Trachea (tissue), 1 donor: ENCODE results near the genes MTMR12, RAI14 and IL7R.

GRCh38 chr5:32173780-32174024, 417 bp downstream of the GOLPH3 start:
- PRO-cap = no peak

DNA sequence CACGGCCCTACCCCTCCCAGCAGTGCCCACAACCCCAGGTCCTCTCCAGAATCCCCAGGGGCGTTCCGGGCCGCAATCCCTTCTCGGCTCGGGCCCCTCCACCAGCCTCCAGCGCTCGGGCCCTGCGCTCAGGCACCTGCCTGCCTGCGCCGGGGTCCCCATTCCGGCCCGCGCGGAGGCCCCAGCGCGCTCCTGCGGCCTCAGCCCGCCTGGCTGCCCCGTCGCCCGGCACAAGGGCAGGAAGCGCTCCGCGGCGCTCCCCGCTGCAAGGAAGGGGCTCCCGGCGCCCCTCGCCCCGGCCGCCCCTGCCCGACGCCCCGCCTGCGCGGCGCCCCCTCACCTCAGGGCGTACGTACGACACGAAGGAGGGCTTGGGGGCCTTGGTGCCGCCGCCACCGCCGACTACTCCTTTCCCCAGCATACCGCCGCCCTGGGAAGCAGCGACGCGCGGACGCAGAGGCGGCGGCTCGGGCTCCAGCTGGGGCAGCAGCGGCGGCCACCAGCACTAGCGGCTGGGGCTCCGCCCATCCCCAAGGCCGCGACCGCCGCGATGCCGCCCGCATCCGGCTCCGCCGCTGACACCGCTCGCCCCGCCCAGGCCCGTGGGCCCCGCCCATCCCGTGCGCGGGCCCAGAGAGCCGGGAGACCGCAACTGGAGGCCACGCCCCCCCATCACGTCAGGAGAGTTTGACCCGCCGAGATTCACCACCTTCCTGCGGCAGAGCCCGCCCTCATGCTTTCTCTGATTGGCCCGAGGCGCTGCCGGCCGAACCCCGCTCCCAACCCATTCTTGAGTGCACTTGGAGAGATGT, at the start of gene MTMR12:
Gene MTMR12, minus strand, starts transcription at position 522 of the 812 bp plus-strand sequence.
- PRO-cap = bidirectional peak, plus-strand start outside the sequence, minus-strand start at position 552 of the sequence

GRCh38 chr5:32395055-32395560, 49.4 kb downstream of the ZFR start:
- PRO-cap = no peak

DNA sequence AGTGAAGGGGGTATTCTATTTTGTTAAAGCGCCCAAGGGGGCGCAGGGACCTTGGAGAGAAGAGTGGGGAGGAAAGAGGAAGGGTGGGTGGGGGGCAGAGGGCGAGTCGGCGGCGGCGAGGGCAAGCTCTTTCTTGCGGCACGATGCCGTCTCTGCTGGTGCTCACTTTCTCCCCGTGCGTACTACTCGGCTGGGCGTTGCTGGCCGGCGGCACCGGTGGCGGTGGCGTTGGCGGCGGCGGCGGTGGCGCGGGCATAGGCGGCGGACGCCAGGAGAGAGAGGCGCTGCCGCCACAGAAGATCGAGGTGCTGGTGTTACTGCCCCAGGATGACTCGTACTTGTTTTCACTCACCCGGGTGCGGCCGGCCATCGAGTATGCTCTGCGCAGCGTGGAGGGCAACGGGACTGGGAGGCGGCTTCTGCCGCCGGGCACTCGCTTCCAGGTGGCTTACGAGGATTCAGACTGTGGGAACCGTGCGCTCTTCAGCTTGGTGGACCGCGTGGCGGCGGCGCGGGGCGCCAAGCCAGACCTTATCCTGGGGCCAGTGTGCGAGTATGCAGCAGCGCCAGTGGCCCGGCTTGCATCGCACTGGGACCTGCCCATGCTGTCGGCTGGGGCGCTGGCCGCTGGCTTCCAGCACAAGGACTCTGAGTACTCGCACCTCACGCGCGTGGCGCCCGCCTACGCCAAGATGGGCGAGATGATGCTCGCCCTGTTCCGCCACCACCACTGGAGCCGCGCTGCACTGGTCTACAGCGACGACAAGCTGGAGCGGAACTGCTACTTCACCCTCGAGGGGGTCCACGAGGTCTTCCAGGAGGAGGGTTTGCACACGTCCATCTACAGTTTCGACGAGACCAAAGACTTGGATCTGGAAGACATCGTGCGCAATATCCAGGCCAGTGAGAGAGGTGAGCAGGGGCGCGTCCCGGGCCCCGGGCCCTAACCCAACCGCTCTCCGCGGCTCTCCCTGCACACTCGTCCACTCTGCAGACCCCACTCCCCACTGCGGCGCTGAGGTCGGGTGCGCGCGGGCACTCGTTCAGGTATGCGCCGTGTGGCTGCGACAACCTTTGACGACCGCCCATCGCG, 859 bp downstream of the NPR3 start:
- PRO-cap = no peak

- PRO-cap = no peak
Observed at GRCh38 chr5:33008740-33009132, 297.6 kb downstream of the NPR3 start.

DNA sequence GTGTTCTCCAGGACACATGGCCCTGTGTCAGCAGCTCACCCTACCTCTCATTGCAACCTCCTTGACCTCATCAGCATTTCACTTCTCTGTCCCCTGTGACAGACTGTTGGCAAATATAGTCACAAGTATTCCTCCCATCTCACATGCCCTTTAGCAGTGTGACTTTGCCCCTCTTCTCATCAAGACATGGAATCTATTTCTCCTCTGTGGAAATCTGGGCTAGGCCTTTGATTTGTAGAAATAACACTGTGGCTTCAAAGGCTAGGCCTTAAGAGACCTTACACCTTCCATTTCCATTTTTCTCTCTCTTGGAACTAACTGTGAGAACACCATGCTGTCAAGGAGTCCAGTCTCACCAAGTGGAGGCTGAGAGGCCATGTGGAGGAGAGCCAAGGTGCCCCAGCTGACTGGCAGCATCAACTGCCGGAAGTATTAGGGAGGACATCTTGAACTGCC, 149.3 kb upstream of the TARS1 start:
- PRO-cap = no peak

GRCh38 chr5:33849879-33850432, 41.8 kb downstream of the ADAMTS12 start:
- PRO-cap = no peak

DNA sequence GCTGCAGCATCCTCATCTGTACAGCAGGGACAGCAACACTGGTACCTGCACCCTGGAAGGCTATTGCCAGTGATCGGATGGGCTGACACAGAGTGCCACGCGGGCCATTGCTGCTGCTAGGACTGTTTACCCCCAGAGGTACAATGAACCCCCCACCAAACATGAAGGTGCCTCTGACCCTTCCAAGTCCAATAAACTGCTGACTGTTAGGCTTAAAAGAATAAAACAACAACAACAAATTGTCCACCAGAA, 1.0 kb downstream of the ADAMTS12 start:
- PRO-cap = no peak

DNA sequence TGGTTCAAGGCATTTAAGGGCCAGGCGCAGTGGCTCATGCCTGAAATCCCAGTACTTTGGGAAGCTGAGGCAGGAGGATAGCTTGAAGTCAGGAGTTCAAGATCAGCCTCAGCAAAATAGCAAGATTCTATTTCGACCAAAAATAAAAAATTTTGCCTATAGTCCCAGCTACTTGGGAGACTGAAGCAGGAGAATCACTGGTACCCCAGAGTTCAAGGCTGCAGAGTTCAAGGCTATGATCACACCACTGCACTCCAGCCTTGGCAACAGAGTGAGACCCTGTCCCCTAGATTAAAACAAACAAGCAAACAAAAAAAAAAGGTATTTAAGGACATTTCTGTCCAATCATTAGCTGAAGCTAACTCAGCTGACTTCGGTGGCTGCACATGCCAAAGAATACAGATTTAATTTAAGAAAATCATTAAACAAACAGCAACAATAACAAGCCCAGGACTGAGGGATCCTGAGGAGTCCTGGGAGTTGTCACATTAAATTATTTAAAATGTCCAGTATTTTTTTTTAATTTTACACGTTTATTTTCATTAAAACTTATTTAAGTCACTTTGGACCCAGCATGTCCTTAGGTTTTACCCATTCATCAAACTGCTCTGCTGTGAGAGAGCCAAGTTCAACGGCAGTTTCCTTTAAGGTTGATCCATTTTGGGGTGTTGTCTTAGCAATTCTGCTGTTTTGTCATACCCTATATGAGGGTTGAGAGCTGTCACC, 11.2 kb downstream of the AMACR start:
- PRO-cap = no peak

GRCh38 chr5:34586059-34586509, 70.0 kb upstream of the RAI14 start:
- PRO-cap = no peak

- PRO-cap = bidirectional peak, plus-strand start at chr5:34656340, minus-strand start at chr5:34656146
Observed at GRCh38 chr5:34655998-34656709, at the start of gene RAI14. RAI14 (plus strand) TSS chr5:34656328.

DNA sequence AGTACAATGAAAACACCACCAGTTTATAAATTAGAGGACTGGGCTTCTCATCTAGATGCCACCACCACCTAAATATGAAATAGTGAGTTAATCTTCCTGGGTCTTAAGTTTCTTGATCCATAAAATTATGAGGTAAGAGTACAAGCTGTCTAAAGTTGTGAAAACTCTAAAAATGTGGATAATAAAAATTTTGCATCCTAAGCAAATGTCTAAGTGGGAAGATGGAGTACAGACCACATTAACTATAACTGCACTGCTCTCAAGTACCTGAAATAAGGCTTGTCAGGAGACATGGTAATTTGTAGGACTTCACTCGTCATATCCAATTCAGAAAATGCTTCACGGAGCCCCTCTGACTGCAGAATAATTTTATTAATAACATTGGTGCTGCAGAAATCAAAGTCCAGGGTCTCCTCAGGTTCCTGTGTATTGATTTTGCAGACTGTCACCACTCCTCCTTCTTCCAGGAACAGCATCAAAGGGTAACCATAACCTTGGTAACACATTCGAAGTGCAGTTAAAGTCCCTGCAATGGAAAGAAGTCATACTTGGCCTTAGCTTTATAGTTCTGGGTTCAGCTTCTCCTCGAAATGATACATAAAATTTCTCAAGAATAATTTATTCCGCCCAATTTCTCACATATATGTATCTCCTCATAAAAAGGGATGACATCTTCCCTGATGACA, 3.9 kb downstream of the RAD1 start:
- PRO-cap = no peak

- PRO-cap = no peak
Observed at GRCh38 chr5:35213616-35214678, 16.3 kb downstream of the PRLR start.

DNA sequence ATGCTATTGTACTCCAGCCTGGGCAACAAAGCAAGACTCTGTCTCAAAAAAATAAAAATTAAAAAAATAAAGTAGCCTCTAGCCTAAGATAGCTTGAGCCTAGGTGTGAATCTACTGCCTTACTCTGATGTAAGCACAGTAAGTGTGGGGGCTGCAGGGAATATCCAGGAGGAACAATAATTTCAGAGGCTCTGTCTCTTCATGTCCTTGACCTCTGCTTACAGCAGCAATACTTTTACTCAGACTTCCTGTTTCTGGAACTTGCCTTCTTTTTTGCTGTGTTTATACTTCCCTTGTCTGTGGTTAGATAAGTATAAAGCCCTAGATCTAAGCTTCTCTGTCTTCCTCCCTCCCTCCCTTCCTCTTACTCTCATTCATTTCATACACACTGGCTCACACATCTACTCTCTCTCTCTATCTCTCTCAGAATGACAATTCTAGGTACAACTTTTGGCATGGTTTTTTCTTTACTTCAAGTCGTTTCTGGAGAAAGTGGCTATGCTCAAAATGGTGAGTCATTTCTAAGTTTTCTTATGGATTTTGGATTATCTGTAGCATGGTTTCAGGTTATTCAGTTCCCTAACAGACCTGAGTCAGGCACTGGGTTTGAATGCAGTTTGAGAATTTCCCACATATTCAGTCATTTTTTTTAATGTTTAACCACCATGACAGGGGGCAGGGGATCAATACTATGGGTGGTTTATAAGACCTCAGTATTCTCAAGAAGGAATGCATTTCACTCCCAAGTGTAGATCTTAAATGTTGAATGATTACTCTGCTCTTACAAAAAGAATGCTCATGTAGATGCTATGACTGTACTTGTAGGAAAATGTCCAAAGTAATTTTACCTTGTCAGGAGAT, at the start of gene IL7R:
Gene IL7R, plus strand, starts transcription at position 342 of the 861 bp plus-strand sequence.
- PRO-cap = no peak

- PRO-cap = no peak
Observed at GRCh38 chr5:35876152-35876957, 19.7 kb downstream of the IL7R start.

- PRO-cap = no peak
Observed at GRCh38 chr5:36079331-36079573, 12.6 kb upstream of the UGT3A2 start.

DNA sequence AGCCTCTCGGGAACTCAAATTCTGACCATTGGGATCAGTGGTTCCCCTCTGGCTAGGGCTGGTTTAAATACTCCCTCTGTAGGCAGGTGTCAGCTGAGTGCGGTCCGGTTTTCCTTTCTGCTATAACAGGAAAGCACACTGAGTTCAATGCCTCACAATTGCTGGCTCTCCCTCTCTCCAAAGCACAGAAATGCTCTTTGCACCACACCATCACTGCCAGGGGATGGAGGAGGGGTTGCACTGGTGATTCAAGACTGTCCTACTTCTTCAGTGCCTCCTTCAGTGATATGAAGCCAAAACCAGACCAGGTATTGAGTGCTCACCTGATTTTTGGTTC, 22.8 kb upstream of the RANBP3L start:
- PRO-cap = no peak

- PRO-cap = no peak
Observed at GRCh38 chr5:36569501-36570113, 36.8 kb upstream of the SLC1A3 start.

DNA sequence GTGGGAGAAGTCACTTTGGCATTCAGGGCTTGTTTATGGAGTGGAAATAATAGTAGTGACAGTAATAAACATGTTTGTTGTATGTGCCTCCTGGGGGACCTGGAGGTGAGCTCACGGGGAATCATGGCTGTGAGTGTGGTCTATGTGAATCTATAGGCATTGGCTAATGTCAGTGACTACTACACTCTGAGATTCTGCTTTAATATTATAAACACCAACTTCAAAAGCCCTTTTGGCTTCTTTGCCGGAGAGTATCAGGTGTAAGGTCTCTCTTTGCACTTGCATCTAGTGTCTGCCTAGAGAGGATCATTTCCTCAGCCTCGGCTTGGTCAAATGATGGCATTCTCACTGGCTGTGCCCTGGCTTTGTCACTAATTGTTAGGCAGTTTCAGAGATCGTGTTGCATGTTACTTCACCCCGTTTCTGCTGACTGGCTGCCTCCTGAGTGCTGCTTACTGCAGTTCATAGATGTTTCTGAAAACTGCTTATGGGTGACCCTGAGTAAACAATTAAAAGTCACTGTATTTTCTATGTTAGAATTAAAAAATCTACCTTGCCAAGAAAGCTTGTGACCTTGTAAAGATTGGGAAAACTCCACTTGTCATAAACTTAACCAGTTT, 48.7 kb downstream of the SLC1A3 start:
- PRO-cap = no peak

- PRO-cap = no peak
Observed at GRCh38 chr5:36704123-36704664, 97.8 kb downstream of the SLC1A3 start.